Tongue (tissue), 2 donors: ENCODE data around the gene C15orf61.

DNA sequence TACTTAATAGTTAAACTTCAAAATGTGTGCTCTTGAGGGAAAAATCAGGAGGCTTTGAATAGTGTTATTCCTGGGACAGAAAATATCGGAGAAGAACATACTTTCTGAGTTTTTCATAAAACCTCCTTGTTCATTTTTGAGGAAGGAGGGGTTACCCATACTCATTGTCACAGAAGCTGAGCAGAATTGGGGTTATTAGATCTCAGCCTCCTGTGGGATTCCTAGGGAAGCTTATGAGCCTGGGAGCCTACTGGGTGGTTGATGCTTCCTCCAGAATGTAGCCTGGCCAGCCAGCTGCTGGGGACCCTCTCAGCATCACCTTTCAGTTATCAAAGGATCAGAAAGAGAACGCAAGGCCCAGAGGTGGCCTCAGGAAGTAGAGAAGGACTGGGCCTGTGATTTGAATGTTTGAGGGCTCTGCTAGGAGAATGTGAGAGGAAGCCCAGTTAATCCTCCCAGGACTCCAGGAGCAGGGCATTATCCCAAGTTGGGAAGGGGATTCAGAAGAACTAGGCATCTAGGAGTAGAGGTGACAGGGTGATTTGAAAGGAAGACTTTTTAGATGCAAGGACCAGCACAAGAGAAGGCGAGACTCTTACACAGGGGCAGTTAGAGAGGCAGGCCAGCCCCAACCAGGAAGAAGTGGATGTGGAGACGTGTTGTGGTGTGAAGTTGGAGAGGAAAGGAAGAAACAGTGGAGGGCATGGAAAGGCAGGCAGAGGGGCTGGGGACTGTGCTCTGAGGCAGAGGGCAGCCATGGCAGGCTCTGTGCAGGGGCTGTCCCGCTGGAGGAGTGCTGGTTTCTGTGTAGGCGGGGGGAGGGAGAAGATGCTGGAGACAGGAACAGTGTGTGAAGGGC lies 21.4 kb downstream of the SNAPC5 start:
- RAMPAGE, long total RNA, result no peak

- RAMPAGE, long total RNA, result no peak
Observed at GRCh38 chr15:66501735-66502187, 2.9 kb downstream of the RPL4 start.

DNA sequence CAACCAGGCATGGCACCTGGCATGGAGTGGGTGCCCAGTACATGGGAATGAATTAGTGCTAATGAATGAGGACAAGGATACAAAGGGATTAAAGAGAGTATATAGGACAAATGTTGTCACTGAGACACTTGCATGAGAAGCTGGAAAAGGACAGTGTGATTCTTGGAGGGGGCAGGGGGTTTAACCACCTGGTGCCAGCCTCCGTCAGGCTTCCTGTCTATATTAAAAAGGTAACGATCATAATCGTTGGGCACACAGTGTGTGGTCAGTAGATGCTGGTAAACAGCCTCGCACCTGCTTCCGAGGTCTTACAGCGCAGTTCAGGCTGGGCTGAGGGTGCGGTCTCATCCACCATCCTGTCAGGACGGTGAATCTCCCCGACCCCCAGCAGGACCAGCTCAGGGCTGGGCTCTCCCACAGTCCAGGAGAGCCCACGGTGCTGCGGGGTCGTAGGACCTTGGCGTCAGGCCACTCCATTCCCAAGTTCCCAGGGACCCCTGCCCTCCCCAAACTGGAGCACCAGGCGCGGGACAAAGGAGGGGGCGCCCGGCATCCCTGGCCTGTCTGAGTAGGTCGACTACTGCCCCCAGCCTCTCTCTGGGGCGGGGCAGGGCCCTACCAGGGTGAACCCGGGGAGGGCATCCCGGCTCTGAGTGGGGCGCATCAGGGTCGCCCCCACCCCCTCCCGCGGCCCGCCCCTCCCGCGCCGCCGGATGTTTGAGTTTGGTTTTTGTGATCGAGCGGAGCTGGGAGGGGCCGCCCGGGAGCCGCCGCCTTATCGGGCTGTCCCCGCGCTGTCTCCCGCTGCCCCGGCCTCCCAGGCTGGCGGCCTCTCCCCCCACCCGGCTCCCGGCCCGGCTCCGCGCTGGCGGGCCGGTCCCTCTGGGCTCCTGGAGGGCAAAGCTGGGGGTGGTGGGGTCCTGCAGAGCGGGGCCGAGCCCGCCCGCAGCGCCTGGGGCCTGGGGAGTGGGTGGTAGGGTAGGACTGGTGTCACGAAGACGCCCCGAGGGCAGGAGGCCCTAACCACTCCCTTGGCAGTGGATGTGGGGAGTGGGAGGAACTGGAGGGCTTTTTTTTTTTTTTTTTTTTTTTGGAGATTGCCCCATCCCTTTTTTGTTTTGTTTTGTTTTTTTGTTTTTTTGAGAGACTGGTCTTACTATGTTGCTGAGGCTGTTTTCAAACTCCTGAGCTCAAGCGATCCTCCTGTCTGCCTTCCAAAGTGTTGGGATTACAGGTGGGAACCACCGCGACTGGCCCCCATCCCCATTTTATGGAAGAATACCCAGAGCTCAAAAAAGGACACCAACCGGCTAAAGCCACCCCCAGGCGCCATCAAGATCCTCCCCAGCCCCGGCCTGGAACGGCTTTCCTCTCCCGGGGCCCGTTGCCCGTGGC lies 47.3 kb upstream of the SMAD6 start:
- RAMPAGE, long total RNA, result no peak

DNA sequence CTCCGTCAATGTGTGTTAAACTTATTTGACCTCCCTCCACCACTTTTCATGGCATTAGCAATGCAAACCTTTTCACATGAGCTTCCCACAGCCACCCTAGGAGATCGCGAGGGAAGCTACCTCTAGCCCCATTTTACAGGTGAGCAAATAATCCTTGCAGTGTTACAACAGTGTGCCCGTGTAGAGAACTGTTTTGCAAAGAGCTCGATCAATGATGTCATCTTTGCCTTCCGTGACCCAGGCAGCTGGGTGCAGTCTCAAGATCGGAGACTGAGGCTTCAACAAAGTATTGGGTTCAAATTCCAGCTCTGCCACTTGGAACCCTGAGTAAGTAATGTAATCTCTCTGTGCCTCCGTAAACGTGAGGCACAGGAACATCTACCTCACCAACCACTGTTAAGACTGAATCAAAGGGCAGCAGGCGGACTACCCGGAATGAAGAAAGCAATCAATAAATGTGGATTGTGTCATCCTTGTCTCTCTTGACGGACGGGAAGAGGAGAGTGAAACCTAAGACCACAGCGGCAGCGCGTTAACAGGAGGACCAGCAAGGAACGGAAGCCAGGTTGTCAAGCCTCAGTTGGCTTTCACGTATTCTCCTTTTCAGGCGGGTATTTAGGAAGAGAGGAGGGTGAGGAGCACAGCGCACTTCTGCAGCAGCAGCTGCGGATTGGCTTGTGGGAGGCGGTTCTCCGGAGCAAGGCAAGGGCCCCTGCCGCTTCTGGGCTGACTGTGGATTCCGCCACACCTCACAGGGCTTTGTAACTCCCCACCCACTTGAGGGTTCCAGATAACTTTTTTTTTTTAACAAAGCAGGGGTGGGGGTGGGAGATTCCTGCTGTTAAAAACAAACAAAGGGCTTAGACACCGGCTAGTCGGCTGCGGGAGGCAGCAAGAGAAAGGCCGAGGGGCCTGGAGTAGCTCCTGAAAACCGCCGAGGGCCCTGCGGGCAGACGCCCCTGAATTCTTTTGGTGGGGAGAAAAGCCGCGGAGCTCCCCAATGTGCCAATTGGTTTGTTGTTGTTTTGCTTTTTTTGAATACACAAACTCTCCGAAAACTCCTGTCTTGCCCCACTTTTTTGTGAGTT lies 1.4 kb upstream of the SMAD3 start:
- RAMPAGE, long total RNA, result no peak

GRCh38 chr15:67076224-67077052 lies 11.0 kb downstream of the SMAD3 start:
- RAMPAGE, long total RNA, result no peak

DNA sequence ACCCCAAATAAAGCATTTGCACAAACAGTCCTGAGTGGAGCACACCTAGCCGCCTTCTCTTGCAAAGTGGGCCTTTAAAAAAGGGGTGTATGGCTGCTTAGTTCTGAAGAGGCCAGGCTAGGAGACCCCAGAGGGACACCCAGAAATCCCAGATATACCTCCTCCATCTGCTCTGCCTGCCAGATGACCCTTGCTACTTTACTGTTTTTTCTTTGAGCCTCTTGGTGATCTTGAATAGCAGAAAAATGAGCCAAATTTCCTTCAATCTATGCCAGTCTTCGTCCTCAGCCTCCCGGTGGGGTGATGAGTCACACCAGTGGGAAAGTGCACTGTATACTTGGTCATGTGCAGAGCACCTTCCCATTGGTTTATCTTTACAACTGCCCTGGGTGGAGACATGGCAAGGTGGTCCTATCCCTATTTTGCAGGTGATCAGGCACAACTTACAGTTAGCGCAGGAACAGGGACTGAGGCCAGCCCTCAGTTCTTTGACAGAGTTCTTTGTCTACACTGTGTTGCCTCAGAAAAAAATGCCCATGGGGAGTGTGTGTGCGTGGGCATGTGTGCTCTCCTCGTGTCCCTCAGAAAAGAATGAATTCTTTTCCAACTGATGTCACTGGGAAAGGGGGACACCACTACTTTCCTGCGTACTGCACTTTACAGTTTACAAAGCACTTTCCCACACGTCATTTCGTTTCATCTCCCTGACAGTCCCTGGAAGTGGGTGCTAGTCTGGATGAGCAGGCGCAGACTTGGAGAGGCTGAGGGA lies 23.8 kb downstream of the SMAD3 start:
- RAMPAGE, long total RNA, result no peak

- RAMPAGE, long total RNA, result no peak
Observed at GRCh38 chr15:67092411-67093319, 27.3 kb downstream of the SMAD3 start.

- RAMPAGE, long total RNA, result no peak
Observed at GRCh38 chr15:67095783-67096324, 30.5 kb downstream of the SMAD3 start.

- RAMPAGE, long total RNA, result no peak
Observed at GRCh38 chr15:67126994-67127910, 61.9 kb downstream of the SMAD3 start.

- RAMPAGE, long total RNA, result no peak
Observed at GRCh38 chr15:67153819-67154705, 88.7 kb downstream of the SMAD3 start.

DNA sequence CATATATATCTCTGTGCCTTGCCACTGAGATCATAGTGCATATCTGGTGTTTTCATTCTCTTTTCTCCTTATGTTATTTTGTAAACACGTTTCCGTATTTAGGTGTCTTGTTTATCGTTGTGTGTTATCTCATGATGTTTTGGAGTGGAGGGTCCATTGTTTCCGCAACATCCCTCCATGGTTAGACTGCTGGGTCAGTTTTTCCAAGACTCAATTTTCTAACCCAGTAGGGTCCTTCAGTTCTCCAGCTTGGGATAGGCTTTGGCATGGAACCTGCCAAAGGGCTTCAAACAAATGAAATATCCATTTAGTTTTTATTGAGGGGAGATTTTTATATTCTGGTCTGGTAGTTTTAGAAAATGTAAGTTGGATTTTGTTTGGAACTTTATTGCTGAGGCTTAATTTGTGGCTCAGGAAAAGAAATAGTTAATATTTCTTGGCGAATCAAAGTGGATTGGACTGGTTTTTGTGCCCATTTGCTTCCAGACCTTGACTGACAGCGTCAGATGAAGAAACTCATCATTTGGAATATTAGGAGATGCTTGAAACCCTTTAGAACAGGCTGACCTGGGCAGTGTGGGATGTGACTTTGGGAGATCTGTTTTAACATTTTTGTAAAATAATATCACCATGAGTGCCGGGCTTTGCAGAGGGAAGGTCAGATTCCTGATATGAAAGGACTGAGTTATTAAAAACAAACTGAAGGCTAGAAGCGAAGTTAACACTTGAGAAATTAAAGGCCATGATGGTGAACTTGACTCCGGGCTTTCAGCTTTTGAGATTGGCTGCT lies 83.1 kb downstream of the AAGAB start:
- RAMPAGE, long total RNA, result no peak

GRCh38 chr15:67189231-67190109 lies 65.0 kb downstream of the AAGAB start:
- RAMPAGE, long total RNA, result no peak

- RAMPAGE, long total RNA, result no peak
Observed at GRCh38 chr15:67190249-67191337, 63.9 kb downstream of the AAGAB start.

- RAMPAGE, long total RNA, result no peak
Observed at GRCh38 chr15:67197263-67197909, 57.1 kb downstream of the AAGAB start.

DNA sequence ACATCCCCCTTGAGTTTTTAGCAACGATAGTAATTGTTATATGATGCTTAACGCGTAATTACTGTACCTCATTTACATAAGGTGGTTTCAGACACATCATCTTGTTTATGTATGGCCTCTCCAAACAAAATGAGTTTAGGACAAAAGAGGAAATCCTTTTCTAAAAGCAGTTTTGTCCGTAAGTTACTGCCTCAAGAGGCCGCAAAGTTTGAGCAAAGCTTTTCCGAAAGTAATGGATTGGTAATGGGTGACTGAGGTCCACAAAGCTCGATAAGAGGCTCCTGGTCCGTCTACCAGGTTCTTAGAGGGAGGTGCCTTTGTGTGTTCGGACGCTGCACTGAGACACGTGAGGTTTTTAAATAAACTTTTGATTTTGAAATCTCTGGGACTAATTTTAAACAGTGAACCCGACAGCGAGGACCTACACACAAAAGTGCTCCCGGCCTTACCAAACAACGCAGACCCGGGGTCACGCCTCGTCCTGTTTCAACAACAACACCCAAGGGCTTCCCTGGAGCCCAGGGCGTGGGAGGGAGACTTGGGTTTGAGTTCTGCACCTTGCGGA lies 519 bp upstream of the C15orf61 start:
- RAMPAGE, long total RNA, result no peak

DNA sequence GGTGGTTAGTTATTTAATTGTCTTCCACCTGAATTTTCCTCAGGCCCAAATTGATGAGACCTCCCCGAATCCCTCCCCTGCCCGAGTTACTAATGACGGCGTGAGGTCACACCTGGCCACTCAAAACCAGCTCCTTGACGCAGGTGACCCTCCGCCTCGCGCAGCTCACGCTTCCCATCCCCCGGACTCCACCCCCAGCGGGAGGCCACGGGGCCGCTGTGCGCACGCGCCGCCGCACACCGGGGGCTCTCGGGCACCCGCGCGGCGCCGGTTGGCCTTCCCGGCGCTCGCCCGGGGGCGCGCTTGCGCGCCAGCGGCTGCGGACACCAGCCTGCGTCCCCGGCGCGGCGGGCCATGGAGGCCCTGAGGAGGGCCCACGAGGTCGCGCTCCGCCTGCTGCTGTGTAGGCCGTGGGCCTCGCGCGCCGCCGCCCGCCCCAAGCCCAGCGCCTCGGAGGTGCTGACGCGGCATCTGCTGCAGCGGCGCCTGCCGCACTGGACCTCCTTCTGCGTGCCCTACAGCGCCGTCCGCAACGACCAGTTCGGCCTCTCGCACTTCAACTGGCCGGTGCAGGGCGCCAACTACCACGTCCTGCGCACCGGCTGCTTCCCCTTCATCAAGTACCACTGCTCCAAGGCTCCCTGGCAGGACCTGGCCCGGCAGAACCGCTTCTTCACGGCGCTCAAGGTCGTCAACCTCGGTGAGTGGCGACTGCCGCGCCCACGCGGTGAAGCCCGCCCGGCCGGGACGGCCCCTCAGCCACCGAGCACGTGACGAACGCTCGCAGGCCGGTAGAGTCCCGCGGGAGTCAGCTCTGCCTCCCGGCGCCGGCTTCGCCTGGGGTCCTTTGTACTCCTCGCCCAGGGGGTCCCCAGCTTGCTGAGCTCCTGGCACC lies at the start of gene C15orf61:
Gene C15orf61, plus strand, starts transcription at position 237 of the 895 bp plus-strand sequence.
- RAMPAGE, long total RNA, result start-site peak on the minus strand centred at position 736 of the sequence, 28 bp wide, 25 and 18 reads in 2 replicates

- RAMPAGE, long total RNA, result no peak
Observed at GRCh38 chr15:67548716-67549416, 6.4 kb downstream of the MAP2K5 start.

- RAMPAGE, long total RNA, result no peak
Observed at GRCh38 chr15:67784215-67784836, 41.0 kb upstream of the SKOR1 start.

DNA sequence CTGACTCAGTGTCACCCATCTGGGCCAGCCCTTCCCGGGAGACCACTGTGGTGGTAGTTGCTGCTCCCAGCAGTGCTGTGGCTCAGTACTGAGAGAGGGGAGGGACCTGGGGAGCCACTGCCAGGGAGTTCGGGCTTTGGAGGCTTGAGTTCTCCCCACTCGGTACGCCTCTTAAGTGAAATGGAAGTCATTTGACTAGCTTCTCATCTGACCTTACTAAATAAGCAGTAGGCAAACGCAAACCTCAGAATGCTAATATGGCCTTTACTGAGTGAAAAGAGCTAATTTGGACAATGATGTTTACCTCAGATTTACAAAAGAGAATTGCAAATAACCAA lies 16.1 kb downstream of the SKOR1 start:
- RAMPAGE, long total RNA, result no peak

DNA sequence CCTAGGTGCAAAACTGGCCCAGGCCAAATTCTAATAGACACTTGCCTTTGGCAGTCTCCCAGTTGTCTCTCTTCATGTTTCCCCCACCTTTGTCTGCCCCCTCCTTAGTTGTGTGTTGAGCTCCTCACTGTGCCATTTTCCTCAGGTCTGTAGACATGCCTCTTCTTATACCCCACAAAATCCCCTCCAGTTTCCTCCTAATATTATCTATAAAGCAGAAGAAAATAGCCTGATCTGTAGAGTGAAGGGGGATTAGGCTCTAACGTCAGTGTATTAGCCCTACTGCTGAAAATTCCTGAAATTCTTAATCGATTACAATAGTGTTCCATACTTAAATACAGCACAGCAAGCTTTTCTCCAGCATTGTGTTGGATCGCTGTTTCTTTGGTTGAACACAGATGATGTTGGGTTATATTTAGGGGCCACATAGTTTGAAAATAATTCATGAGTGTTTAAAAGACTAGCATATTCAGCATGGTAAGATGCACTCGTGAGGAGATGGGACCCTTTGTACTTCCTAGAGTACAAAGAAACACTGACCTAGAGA lies 52.5 kb downstream of the PIAS1 start:
- RAMPAGE, long total RNA, result no peak